AG04450 (cell line): ENCODE measurements around a stretch of chr15.

DNA sequence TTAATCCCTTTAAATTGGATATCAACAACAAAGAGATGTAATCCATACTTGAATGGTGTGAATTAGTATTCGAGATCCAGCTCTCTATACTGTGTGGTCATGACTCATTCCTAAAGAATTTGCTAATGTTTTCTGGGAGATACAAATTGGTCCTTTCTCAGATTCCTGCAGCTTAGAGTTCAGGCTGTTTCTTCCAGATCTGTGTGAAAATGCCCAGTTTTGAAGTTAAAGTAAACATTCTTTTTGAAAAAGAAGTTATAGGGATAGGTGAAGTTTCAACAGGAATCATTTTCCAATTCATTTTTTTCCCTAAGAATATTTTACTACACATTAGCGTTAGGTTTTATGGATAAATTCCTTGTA lies 20.7 kb upstream of the APH1B start:
- CAGE, long polyA plus RNA = no peak
- RRBS = no CpG with 5 or more reads among the region's 2 CpGs

- CAGE, long polyA plus RNA = no peak
- RRBS = no CpG with 5 or more reads among the region's 7 CpGs
These were observed 934 bp upstream of the APH1B start for GRCh38 chr15:63276429-63276912.

DNA sequence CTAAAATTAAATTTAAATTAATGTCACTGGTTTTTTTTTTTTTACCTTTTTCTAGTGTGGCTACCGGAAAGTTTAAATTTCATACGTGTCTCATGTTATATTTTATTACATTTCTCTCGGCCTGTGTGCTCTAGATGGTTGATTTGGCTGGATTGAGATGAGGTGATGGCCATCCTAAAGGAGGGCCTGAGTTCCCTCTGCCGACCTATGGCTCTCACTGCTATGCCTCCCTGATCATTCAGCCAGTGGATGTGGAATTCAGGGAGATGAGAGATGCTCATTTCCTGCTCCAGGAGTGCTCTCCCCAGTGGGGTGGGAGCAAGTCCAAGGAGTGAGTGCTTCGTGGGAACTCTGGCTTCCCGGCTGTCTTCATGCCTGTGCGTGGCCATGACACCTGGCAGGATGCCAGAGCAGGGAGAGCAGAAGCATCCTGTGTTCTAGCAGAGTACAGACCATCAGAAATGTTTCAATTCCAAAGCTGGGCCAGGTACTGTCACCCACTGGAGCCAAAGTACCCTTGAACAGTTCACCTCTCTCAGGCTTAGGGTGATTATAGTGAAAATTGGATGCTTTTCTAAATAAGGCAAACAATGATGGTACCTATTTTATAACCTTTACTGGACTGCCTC lies 45.1 kb downstream of the APH1B start:
- CAGE, long polyA plus RNA = no peak
- RRBS = no CpG with 5 or more reads among the region's 7 CpGs

DNA sequence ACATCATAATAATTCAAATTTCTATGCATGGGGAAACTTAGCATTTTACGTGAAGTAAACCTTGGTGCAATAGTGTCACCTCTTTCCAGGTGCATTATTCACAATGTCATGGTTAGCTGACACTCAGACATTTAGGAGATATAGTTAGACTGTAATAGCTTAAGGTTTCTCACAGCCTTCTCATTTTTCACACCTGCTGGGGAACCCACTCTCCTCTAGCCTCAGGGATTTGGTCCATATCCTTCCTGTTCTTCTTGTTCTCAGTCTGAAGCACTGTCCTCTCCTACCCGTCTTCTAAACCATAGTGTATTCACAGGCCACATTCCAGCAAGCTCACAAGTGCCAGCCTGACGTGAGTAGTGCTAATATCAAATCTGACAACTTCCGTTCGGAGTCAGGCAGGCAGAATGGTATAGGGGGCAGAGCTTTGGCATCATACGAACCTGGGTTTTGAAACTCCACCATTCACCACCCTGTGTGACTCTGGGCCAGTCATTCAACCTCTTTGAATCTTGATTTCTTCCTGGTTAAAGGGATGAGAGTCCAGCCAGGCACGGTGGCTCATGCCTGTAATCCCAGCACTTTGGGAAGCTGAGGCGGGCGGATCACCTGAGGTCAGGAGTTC lies 6.9 kb upstream of the CA12 start:
- CAGE, long polyA plus RNA = no peak
- RRBS = no CpG with 5 or more reads among the region's 9 CpGs

GRCh38 chr15:63474829-63475248 lies 29.6 kb upstream of the USP3 start:
- CAGE, long polyA plus RNA = no peak
- RRBS = no CpG with 5 or more reads among the region's 7 CpGs

DNA sequence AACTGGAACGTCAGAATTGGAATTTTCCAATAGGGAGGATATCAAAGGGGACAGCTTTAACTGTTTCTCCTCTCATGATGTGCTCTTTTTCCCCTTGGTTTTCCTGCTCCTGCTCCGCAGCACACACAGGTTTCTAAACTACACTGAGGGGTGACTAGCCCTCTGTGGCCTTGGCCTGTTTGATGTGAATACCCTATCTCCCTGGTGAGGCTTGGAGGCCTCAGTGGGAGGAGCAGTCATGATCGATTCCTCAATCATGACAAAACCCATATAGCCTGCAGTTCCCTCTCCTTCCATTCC lies 24.0 kb upstream of the USP3 start:
- CAGE, long polyA plus RNA = no peak
- RRBS = no CpG with 5 or more reads among the region's 3 CpGs

- CAGE, long polyA plus RNA = no peak
- RRBS = no CpG with 5 or more reads among the region's 7 CpGs
These were observed 21.4 kb upstream of the USP3 start for GRCh38 chr15:63483023-63483372.

DNA sequence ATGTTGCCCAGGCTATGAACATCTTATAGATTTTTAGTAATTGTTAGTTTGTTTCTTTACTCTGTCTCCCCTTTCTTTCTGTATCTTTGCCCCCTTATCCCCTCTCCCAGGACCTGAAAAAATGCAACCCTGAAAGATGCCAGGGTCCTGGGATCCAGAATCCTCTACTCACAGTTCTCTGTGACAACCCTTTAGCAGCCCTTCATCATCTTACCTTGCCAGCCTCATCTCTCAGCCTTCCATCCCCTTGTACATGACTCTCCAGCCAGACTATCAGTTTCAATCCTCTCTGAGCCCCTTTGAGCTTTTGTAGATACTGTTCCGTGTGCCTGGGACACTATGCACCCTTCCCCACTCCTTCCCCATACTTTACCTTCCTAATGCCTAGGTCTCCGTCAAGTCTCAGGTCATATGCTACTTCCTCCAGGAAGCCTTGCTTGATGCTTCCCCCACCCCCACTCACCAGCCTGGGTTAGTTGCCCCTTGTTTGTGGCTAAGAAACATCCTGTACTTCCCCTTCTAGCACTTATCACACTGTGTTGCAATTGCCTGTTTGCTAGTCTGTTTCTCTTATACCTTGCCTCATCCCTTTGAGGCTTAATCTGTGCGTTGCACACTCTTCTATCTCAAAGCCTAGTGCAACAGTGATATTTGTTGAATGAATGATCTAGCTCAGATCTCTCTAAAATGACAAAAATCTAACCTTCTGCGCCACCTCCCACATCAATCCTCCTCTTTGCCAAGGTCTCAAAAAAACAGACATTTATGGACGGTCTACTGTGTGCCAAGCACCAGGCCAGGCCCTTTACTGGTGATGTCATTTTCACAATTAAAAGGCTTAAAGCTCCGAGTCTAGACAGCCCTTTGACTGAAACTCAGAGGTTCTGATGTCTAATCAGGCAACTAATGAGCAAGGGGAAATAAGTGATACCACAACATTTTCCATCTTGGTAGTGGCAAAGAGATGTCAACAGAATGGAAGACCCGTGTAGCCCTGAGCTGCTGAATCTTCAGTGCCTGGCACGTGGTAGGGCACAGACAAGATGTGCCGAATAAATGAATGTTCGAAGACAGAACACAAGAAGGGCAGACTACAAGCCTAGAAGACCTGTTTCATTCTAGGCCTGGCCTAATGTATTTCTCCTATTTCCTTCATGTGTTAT lies 6.6 kb upstream of the USP3 start:
- CAGE, long polyA plus RNA = no peak
- RRBS = no CpG with 5 or more reads among the region's 10 CpGs

- CAGE, long polyA plus RNA = no peak
- RRBS = no CpG with 5 or more reads among the region's 21 CpGs
These were observed 3.1 kb upstream of the USP3 start for GRCh38 chr15:63501225-63501848.

DNA sequence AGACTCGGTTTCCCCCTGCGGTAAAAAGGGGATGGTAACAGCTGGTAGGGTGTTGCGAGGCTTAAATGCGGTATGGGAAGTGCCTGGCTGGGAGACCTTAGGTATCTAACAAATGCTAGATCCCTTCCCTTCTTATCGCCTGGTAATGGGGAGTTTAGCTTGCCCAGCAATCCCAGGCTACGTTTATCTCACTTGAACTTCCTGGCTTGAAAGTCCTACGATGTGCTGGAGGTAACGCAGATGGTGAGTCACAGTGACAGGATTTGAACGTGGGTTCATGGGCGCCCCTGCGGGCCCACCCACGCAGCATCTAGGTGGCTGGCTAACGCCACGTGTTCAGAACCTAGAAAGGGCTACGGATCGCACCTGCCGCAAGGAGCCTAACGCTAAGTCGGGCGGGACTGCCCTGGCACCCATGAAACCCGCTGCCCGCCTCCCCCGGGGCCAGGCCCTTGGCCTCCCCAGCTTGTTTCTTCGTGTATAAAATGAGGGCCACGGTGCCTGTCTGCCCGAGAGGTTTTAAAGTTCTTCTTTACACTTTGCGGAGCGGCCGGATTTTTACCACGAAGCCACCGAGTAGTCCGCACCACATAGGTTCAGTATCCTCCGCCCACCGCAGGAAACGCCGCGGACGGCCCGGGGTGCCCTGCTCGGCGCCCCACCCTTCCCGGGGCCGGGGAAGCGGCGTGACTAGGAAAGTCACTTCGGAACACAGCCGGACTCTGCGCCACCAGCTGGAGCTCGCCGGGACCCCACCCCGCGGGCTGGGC lies 545 bp upstream of the USP3 start:
- CAGE, long polyA plus RNA = no peak
- RRBS = 3% methylated on average over 17 of the region's 52 CpGs

DNA sequence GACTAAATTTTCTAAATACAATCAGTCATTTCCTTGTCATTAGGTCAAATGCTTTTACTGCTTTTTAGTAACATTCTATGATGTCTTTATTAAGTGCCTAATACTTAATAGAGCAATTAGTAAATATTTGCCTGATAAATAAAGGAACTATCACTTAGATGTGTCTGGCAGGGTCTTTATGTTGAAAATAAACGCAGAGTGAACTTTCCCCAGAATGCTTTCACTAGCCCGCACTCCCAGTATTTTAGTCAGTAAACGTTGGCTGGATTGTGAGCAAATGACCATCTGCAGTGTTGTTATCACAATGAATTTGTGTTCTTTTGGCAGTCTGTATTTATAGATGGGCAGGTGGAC lies 4.8 kb downstream of the USP3 start:
- CAGE, long polyA plus RNA = no peak
- RRBS = no CpG with 5 or more reads among the region's 3 CpGs

- CAGE, long polyA plus RNA = no peak
- RRBS = no CpG with 5 or more reads among the region's 7 CpGs
These were observed 1.2 kb upstream of the FBXL22 start for GRCh38 chr15:63596027-63596424.

GRCh38 chr15:63638945-63639163 lies 41.7 kb downstream of the FBXL22 start:
- CAGE, long polyA plus RNA = no peak

DNA sequence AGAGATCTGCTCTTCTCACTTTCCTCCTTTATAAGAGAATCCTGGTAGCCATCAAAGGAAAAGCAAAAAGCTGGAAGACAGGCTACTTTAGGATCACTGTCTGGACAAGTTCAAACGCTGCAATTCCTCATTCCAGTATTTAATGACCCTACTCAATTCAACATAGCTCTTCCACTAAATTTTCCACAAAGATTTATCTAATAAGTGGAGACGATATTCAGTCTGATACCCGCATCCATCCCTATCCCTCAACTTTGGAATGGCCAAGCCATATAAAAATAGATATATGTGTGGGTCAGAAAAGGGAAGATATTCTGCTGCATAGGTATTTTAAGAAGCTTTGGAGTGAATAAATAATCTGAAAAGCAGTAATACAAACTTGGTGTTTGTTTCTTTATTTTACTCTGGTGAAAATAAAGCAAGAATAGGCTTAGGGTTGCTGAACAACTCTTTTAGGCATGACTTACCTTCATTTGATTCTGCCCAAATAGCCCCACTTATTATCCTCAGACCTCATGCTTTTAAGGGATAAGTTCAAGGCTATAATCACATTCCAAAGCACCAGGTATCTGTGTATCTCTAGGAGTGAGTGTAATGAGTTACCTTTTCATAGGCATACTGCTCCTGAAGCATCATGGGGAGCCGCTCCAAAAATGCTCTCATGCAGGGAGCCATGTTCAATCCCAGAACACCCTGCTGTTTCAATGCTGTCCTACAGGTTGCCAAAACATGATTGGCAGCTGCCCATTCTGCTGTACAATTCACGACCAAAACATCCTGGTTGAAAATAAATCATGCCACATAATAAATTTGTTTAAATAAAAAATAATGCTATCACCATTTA lies 43.9 kb downstream of the FBXL22 start:
- CAGE, long polyA plus RNA = no peak
- RRBS = no CpG with 5 or more reads among the region's 5 CpGs

DNA sequence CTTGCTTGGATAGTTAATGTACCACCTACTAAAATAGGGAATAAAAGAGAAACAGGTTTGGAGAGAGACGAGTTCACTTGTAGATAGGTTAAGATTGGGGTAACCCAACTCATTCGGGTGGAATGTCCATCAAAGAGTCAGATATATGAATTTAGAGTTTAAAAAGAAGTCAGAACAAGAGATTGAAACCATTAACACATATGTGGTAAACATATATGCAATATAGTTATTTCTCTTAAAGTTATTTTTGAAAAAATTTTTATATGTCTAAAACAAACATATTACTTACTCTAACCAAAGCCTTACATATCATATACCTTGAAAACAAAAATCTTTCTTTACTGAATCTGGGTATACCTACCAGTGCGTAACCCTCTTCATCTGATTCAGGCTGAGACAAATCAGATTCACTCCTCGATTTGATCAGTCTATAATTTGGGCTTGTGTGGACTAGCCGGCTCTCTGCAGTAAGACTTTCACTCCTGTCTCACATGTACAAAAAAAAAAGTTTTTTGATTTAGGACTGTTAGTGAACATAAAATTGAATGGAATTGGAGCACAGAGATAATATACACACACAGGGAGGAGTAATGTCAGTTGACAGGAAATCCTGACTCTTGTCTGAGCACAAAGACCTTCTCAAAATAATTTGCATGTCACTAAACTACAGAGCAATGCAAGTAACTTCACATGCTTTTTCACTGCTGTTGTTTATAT lies 115.4 kb downstream of the FBXL22 start:
- CAGE, long polyA plus RNA = no peak
- RRBS = no CpG with 5 or more reads among the region's 5 CpGs

DNA sequence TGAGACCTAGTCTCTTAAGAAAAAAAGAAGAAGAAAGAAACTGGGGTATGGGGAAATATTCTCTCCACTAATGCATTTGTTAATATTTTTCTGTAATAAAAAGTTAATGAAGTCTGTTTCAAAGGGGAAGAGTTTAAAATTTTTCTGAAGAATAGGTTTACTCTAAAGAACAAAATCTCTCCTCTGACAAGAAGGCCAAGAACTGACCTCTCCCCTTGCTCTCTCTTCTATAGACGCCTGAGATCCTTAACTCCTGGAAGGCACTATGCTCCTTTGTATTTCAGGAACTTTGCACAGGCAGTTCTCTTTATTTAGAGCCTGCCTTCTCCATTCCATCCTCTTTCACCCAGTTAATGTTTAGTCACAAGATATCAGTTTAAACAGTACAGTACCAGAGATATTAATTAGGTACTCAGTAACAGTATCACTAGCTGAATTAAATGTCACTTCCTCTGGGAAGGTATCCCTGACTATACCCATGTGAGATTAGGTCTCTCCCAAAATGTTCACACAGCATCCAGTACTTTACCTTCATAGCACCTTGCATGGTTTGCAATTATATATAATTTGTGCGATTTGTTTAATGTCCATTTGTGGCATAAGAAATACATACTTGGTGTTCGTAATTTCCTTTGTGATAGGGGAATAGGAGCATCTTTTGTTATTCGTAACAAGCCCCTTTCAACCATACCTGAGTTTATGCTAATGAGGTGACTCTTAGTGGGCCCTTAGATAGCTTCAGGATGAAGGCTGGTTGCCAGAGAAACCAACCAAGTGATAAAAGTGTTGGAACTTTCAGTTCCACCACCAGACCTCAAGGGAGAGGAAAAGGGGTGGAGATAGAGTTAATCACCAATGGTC lies 33.4 kb downstream of the HERC1 start:
- CAGE, long polyA plus RNA = no peak
- RRBS = no CpG with 5 or more reads among the region's 4 CpGs

DNA sequence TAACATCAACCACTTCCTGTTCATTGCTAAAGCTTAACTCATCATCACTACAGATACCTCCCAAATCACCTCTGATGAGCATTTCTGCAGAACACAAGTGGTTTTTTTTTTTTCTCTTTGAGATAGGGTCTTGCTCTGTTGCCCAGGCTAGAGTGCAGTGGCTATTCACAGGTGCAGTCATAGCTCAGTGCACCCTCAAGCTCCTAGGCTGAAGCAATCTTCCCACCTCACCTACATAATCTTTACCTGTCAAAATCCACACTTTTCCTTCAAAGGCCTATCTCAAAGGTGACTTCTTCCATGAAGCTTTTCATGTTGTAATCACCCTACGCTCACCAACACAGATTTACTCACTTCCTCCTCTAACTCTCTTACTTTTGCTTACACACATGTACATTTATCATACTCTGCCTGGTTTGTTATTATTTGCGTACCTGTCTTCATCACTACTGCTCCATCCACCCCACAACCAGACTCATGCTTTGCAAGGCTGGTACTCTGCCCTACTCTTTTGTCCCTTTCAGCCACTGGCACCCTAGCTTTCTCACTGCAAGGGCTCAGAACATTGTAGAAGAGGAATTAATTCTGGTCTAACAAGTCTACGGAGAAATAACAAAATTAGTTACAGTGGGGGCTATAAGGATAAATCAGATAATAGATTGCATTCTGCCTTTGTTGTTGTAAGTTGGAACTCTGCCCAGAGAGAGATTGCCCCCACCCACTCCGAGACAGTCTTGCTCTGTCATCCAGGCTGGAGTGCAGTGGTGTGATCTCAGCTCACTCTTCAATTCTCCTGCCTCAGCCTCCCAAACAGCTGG lies 27.5 kb downstream of the HERC1 start:
- CAGE, long polyA plus RNA = no peak
- RRBS = no CpG with 5 or more reads among the region's 4 CpGs

DNA sequence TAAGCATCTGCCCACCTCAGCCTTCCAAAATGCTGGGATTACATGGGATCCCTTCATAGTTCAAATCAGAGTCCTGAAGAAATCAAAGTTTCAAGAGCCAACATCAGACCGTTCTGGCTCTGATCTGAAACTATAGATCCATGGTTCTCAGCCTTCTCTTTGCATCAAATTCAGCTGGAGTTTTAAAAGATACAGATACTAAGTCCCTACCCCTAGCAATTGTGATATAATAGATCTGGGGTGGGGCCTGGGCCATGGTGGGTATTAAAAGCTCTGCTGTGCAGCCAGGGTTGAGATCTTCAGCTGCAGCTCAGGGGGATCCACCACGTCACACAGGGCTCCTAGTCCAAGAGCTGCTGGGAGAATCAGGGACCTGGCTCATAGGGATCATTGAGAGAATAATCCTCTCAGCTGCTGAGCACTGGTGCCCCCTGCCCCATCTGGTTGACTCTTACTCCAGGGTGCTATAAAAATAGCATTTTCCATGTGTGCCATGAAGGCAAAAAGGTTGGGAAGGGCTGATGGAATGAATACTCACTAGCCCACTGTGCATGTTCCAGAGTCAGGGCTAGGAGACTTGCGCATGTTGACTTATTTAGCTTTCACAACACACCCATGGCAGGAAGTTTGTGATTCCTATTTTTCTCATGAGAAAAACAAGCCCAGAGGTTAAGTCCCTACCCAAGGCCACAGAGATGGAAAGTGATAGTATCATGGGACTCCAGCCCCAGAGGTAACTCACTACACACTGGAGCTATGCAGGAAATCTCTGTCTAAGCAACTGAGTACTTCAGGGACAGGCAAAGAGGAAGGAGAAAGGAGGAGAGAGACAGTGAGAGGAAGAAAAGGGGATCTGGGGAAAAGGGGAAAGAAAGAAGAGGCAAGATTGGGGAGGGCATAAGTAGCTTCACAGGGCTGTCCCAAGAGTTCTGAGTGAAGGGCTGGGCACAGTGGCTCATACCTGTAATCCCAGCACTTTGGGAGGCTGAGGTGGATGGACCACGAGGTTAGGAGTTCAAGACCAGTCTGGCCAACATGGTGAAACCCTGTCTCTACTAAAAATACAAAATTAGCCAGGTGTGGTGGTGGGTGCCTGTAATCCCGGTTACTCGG lies 94.6 kb upstream of the HERC1 start:
- CAGE, long polyA plus RNA = no peak
- RRBS = no CpG with 5 or more reads among the region's 6 CpGs

DNA sequence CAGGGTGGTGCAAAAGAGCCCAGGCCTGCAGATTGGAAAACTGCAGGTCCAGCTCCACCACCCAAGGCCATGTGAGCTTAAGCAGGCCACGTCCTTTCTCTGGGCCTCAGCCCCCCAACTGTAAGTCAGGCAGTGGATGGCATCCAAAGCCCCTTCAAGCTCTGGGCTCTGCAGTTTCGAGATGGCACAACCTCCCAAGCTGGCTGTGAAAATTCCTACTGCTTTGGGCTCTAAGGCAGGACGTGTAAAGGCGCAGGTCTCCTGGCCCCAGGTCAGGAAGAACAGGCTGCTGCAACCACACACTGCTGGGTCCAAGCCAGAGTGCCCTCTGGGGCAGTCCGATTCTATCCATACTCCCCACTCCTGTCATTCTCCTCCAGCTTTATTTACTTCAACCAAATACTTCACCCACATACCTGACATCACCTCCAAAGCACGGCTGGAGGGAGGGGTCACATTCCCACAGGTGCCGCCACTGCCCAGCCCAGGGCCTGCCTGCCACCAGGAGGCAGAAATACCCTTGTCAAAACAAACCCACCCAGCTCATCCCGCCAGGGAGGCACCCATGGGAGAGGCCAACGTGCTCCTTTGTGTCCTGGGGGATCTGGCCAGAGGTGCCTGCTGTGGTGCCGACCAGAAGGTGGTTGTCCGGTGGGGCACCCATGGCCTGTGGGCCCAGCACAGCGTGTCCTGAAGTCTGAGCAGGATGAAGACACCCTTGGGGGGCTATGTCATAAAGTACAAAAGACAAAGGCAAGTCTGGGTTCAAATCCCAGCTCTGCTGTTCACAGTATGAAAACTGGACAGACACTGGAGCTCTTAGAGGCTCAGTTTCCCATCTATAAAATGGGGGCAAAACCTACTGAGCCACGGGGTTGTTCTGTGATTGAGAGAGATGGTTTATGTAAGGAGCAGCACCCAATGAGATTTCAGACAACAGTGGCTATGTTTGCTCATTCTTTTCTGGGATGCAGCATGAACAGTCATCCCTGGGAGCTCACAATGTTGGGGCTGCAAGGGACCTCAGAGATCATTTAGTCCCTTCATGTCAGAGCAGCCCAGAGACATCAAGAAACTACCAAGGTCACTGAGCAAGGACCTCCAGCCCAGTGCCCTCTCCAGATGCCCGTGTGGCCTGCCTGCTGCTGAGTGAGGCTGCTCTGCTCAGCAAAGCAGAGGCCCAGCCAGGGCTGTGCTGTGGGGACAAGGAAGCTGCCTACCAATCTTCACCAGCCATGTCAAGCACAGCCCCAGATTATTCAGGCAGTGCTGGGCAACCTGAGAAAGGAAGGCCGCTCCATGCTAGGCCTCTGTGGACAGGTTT lies 100.2 kb downstream of the DAPK2 start:
- CAGE, long polyA plus RNA = no peak
- RRBS = no CpG with 5 or more reads among the region's 15 CpGs

DNA sequence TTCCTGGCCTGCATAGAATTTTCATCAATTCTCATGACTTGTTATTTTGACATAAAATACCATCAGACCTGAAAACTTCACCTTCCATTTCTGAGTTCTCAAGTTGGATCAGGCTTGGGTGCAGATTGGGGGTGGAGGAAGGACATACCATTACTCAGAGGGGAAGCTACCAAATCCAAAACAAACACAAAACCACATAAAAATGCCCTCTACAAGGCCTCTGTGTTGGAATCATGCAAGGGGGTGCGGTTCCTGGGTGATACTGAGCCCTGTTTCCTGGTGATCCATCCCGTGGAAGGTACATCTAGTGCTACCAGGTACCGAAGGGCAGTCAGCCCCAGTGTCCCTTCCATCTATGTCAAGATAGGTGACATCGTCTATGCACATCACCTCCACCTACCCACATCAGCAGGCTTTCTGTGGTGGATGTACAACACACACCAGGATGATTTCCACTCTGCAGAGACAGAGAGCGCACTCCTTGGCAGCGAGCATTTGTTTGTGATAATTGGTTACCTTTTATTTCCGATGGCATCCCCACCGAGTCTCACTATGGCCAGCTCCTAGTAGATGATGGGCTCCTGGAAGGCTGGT lies 95.1 kb downstream of the DAPK2 start:
- CAGE, long polyA plus RNA = no peak
- RRBS = no CpG with 5 or more reads among the region's 8 CpGs